Cardiac atrium fibroblast (primary cell): ENCODE measurements around the gene TDRD12.

DNA sequence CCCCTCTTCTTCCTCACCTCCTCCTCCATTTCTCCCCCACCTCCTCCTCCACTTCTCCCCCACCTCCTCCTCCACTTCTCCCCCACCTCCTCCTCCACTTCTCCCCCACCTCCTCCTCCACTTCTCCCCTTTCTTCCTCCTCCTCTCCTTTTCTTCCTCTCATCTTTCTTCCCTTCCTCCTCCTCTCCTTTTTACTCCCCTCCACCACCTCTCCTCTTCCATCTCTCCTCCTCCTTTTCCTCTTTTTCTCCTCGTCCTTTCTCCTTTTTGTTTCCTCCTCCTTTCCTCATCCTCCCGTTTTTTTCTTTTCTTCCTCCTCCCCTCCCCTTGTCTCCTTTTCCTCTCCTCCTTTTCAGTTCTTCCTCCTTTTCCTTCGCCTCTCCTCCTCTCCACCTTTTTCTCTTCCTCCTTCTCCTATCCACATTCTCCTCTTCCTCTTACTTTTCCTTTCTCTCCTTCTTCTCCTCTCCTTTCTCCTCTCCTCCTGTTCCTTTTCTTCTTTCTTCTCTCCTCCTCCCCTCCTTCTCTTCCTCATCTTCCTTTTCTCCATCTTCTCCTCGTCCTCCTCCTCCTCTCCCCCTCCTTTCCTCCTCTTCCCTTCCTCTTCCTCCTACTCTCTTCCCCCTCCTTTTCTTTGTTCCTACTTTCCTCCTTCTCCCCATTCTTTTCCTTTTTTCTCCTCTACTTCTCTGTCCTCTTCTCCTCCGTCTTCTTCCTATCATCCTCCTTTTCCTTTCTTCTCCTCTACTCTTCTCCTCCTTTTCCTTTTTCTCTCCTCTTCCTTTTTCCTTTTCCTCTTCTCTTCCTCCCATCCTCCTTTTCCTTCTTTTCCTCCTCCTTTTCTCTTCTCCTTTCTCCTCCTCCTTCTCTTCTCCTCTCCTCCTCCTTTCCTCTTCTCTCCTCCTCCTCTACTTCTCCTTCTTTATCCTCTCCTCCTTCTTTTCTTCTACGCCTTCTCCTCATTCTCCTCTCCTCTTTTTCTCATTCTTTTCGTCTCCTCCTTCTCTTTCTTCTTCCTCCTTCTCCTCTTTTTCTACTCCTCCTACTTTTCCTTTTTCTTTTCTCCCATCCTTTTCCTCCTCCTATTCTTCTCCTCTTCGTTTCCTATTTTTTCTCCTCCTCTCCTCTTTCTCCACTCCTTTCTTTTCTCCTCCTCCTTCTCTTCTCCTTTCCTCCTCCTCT, 72.1 kb downstream of the ZNF91 start:
- RAMPAGE, long total RNA: no peak

GRCh38 chr19:23967729-23967928, 52.9 kb downstream of the ZNF726 start:
- RAMPAGE, long total RNA: no peak

DNA sequence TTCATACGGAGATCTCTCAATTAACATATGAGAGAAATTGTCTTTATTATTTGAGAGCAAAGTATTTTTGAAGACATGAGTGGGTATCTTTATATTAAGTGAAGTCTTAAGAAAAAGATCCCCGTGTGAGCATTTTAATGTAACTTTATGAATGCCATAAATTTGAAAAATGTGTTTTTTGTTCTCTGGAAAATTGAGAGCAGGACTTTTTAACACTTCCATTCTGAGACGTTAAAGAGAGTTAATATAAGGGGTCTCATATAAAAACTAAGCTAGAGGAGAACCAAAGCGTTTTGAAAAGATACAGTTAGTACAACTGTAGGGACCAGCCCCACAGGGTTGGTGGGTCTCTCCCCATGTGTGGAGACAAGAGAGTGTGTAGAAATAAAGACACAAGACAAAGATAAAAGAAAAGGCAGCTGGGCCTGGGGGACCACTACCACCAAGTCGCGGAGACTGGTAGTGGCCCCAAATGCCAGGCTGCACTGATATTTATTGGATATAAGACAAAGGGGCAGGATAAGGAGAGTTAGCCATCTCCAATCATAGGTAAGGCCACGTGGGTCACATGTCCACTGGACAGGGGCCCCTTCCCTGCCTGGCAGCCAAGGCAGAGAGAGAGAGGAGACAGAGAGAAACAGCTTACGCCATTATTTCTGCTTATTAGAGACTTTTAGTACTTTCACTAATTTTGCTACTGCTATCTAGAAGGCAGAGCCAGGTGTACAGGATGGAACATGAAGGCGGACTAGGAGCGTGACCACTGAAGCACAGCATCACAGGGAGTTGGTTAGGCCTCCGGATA, 1411.2 kb downstream of the UQCRFS1 start:
- RAMPAGE, long total RNA: no peak

- RAMPAGE, long total RNA: no peak
These were observed 731.0 kb downstream of the UQCRFS1 start for GRCh38 chr19:28481821-28482551.

- RAMPAGE, long total RNA: no peak
These were observed 606.1 kb downstream of the UQCRFS1 start for GRCh38 chr19:28606529-28607663.

GRCh38 chr19:28793281-28793730, 419.6 kb downstream of the UQCRFS1 start:
- RAMPAGE, long total RNA: no peak

GRCh38 chr19:28884765-28885348, 328.1 kb downstream of the UQCRFS1 start:
- RAMPAGE, long total RNA: no peak

GRCh38 chr19:28989088-28989546, 223.8 kb downstream of the UQCRFS1 start:
- RAMPAGE, long total RNA: no peak

DNA sequence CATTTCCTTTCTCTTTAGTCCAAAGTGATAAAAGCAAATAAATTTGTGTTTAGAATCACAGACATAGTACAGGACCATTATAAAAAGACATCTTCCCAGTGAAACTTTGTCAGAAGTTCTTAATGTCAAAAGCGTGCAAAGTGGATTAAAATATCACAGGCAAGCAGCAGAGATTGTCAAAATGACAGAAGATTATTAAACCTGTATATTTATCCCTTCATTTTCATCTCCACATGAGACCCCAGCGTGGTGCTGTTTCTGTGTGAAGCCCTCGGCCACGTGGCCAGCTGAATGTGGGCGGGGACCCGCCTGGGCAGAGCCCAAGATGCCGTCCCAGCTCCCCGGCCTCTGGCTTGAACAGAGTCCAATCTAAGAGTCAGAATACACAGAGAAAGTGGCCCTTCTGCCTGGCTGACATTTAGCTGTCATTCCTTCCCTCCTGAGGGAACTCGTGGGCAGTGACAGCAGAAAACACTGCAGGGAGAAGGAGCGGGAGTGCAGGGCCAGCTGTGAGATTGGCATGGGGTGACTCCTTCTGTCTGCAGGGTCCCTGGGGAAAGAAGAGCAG, 34.9 kb upstream of the UQCRFS1 start:
- RAMPAGE, long total RNA: no peak

GRCh38 chr19:29672784-29673347, 7.6 kb downstream of the PLEKHF1 start:
- RAMPAGE, long total RNA: no peak

DNA sequence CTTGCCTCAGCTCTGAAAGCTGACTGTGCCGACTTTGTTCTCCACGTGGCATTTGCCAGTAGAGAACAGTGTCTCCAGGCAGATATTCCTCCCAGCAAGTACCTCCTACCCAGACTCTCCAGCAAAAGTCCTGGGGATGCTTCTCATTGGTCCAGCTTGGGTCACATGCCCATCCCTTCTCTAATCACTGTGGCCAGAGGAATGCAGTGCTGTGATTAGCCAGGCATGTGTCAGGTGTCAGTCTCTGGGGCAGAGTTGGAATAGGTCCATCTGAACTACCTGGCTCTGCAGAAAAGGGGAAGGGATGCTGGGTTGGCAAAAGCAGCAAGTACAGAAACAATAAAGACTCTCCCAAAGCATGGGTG, 29.9 kb downstream of the CCNE1 start:
- RAMPAGE, long total RNA: no peak

DNA sequence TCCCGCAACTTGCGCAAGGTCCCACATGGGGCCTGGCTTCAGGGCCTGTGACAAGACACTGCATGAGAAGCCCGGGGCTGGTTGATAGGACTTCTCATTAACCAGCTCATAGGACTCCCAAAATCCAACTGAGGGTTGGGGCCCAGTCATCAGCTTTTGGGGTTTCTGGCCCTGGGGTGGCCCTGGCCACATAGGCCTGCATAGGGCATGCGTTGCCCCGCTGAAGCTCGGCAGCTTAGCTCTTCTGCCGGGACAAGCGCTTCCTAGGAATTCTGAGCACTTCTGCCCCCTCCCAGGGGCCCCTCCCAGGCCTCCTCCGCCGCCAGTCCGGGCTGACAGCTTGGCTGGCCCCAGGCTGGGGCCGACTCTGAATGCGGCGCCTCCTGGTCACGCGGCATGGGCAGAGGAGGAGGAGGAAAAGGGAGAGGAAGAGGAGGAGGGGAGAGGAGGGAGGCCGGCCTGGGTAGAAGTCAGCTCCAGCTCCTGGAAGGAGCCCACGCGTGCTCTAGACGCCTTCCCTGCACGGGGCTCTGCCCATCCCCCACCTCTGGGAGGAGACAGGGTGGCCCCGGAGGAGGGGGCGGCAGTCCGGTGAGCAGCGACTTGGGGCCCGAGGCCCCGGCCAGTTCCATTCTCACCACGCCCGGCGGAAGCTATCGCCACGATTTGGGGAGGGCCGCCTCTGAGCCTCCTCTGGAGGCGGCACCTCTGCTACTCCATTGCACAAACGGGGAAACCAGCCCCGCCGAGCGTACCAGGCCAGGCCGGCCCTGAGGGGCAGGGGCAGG, 31.4 kb downstream of the CCNE1 start:
- RAMPAGE, long total RNA: no peak

DNA sequence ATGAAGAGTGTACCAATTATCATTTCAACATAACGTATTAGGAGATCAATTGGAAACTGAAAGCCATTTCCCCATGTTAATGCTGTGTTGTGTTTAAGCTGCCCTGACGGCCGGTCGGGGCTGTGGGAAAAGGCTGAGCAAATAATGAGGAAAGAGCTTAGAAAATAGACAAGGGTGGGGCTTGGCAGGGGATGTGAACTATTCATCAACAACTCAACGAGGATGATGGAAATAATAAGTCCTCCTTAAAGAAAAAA, 290.4 kb downstream of the ZNF536 start:
- RAMPAGE, long total RNA: no peak

DNA sequence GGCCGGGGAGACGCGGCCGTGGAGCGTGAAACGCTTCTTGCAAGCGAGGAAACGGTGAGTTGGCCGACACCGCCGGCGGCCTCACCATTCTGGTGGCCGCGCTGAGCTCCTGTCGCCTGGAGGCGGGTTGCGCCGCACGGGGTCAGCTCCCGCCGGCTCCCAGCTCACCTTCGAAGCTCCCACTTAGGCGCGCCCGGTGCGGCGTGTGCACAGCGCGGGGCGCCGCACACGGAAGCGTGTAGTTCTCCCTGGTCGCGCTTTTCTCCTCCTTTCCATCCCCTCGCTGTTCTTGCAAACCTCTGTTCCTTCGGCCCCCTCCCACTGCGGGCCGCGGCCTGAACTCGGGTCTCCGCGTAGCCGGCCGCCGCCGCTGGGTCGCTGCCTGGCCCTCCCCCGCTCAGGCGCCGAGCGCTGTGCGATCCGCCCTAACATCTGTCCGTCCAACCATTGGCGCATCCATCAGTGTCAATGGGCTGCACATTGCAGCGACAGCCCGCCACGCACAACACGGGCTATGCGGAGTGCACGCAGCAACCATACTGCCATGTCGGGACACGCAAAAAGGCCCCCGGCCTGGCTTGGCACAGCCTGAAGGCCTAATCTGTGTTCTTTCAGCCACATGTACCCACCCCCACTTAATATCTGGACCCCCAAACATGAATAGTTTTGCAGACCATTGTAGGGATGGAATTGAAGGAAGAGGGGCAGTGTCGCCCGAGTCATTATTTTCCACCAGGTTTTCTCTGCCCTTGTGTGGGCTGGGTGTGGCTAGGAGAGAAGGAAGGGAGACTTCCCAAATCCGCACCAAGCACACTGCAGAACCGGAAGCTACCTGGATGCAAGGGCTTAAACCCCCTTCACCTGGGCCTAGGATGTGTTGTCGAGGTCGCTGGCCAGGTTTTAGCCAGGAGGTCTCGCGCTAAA, 2.6 kb upstream of the TSHZ3 start:
- RAMPAGE, long total RNA: no peak

DNA sequence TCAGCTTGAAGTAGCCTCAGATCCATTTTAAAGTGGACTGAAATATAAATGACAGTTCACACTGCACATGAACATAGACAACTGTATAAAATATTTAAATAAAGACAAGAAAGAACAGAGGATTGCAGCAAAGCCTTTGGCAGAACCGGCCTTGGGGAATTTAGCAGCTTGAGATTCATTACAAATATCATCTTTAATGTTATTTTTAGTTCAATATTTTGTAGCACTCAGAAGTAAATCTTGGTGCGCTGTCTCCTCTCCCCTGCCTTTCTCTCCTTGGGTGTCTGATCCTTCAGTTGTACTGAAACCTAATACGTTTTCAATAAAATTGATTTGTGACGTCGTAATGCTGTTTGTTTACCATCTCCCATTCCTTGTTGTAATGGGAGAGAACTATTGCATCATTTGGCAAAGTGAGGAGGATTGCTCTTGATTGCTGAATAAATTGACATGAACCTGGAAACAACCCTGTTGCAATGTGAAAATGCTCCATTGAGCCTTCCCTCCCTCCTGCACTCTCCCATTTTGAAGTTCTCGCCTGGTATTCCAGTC, 43.2 kb upstream of the TSHZ3 start:
- RAMPAGE, long total RNA: no peak

- RAMPAGE, long total RNA: no peak
These were observed 368.7 kb upstream of the TSHZ3 start for GRCh38 chr19:31717970-31718225.

GRCh38 chr19:32318800-32319383, 26.5 kb upstream of the ZNF507 start:
- RAMPAGE, long total RNA: no peak

GRCh38 chr19:32719146-32719964, at the start of gene TDRD12:
Gene TDRD12, plus strand, starts transcription at chr19:32719767.
- RAMPAGE, long total RNA: no peak

- RAMPAGE, long total RNA: no peak
These were observed 10.0 kb downstream of the RHPN2 start for GRCh38 chr19:33054443-33055237.

DNA sequence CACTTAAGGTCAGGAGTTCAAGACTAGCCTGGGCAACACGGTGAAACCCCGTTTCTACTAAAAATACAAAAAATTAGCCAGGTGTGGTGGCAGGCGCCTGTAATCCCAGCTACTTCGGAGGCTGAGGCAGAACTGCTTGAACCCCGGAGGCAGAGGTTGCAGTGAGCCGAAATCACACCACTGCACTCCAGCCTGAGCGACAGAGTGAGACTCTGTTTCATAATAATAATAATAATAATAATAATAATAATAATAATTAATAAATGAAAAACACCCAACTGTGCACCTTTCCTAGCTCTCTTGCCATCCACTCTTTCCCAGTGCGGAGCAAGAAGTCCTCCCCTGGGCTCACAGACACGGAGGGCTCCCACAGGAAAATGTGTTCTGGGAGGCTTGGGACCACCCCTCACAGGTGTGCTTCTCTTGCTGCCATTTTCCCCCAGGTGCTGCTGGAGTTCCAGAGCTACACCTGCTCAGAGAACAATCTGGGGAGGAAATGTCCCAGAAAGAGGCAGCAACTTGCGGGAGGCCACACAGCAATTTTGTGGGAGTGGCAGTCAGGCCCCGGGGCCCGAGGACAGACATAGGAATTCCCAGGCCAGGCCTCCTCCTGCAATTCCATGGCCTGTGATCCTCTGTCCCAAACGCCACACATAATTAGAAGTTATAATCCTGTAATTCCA, 2.0 kb downstream of the RHPN2 start:
- RAMPAGE, long total RNA: no peak